ReNcell CX (cell line): Measurements from ENCODE around the genes SLC35G2, DZIP1L, FOXL2, NMNAT3 and SPSB4.

DNA sequence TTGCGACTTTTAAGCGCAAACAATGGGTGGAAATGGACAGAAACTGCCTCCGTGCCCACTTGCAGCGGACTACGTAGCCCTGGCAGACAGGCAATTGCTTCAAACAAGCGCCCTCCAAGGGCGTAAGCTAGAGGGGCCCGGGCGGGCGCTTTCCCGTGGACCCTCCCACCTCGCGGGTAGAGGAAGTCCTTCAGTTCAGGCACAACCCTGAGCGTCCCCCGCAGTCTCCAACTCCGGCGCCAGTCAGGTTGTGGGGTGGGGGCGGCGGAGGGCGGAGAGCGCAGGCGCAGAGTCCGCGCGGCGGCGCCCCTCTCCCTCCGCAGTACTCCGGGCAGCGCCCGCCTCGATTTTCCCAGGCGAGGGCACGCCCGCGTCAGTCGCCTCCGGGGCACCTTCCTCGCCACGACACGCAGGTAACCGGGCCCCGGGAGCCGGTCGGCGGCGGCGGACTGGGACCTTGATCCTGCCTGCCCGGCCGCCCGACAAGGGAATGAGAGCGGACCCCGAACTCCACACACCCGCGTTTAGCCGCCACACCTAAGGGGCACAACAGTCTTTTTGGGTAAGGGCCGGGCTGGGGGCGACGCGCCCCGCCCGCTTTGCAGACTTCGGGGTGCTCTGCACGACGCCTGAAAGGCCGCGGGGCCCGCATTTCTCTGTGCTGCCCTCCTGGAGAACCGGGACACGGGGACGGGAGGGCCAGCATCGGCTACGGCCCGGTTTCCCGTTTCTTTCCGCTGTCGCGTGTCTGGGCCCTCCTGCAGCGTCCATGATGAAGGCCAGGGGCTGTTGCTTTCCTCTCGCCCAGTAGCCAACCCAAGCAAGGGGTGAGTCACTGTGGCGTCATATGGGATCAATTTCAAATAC, at the start of gene SLC35G2:
Gene SLC35G2, plus strand, starts transcription at position 325 of the 867 bp plus-strand sequence.
- PRO-cap = bidirectional peak, plus-strand start at position 382 of the sequence, minus-strand start at position 181 of the sequence; bidirectional peak, plus-strand start at position 561 of the sequence, minus-strand start at position 486 of the sequence; bidirectional peak, plus-strand start outside the sequence, minus-strand start at position 736 of the sequence

DNA sequence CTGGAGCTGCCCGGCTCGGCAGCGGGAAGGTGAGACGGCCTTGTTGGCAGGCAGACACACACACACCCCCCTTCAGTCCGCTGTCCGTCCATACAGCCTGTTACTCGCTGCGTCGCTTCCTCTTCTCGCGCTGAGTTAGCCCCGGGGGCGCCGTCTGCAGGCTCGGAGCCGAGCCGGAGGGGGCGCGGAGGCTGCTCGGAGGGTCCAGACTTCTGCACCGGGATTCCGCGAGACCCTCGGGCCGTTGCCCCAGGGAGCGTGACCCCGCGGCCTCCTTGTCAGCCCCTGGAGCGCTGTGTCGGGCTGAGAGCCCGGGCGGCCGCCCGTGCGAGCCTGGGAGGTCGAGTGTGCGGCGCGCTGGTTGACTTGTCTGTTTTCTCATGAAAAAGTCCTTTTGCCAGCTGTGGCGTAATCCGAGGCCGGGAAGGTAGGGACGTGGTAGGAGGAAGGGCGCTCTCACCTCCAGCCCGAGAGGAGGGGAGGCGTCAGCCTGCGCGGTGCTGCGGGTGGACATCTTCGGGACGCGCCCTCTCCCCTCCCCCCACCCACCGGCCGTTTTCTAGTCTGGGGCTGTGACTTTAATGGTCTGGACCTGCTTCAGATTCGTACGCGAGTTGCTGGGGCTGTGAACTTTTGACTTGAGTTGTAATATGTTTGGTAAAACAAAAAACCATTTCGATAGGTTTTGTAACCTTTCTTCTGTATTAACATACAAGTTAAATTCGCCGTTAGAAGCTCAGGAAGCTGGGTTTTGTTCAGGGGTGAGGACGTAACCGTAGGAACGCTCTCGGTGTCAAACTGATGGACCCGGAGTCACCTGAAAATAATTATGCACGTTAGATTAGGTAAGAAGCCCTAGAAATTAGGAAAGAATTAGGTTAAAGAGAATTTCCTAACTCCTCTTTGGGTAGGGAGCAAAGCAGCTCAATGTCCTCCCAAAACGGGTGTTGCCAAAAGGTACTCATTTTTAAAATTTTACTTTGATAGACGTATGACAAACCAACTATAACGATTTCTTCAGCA, 628 bp downstream of the NCK1 start:
- PRO-cap = bidirectional peak, plus-strand start at position 165 of the sequence, minus-strand start at position 120 of the sequence; bidirectional peak, plus-strand start at position 314 of the sequence, minus-strand start at position 343 of the sequence

DNA sequence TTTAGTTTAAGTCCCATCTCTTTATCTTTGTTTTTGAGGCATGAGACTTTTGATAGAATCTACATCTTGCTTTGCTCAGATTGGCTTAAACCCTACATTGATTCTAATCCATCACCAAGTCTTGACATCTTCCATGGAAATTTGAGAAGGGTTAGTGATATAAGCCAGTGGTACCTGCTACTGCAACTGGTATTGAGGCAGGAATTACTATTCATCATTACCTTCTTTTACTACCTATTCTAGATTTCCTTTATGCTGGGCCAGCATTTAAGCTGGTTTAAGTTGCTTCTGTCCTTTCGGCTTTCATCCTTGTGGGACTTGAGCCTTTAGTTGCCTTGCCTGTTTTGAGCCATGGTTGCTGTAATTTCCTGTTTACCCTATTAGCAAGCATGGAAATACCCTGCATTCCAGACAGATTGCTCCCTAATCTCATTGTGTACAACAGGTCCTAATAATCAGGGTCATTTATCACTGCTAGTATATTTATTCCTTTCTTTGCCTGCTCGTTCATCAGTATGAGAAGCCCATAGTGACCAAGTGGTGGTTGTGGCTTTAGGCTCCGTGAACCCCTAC, 31.7 kb downstream of the NCK1 start:
- PRO-cap = no peak

DNA sequence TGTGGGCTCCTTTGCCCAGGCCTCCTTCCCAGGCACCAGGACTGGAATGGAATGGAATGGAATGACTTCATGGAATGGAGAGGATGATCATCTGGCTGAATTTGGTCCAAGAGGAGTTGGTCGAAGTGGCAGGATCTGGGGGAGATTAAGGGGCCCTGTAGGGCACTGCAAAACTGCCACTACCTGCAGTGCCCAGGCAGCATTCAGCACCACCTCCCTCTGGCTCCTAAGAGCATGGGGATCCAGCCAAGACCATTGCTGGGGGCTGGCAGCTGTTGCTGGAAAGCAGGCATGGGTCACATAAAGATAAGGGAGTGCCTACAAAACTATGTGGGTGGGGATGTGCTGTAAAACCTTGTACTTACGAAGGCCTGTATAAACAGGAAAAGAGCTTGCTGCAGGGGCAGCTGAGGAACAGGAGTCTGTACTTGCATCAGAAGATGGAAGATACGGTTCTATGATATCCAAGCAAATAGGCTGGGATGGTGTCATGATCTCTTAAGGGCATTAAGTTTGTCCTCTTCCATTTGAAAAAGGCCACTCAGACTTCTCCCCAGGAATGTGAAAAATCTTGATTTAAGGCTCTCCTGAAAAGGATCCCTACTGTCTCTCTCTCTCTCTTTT, 27.0 kb downstream of the IL20RB start:
- PRO-cap = no peak

GRCh38 chr3:137771771-137772177, 7.7 kb downstream of the SOX14 start:
- PRO-cap = no peak

DNA sequence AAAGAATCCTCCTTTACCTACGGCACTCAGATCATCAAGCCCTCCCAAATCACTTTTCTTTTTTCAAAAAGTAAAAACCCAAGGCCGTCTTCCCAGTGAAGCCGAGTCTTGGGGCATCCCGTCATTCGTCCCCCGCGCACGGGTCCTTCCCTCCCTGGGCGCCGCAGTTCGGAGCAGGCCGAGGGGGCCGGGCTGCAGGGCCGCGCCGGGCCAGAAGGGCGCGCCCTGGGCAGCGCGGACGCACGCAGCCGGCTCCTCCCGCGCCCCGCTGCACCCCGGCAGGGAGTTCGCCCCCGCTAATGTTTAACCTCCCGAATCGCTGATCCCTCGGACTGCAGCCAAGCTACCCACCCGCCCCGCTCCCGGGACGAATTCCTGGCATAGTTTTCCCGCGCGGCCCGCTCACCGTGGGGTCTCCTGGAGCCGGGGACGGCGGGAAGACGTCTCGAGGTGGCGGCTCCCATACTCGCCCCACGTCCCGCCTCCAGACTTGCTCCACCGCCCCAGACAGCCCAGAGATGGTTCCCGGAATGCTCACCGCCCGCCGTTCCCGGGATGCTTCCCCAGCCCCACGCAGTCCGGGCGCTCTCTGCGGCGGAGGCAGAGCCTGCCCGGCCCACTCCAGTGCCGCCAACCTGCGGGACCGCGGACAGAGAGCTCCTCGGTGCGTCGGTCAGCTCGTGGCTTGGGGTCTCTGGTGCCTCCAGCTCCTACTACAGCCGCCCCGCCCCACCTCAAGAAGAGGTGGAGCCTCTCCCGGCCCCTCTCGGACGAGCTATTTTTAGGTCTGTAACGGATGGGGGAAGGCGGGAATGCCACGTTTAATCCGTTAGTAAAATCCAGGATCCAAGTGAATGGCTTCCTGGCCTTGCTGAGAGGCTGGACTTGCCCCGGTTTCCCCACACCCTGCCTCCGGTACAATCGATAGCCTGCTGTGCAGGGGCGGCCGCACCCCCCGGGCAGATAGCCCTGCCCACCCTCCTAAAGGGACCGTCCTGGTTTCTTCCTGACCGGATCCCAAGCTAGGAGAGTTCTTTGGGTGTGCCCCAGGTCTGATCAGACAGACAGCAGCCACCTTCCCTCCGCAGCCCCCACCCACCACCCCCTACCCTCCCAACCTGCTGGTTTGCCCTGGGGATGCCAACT, at the start of gene DZIP1L:
Gene DZIP1L, minus strand, starts transcription at position 687 of the 1,146 bp plus-strand sequence.
- PRO-cap = bidirectional peak, plus-strand start at position 509 of the sequence, minus-strand start at position 164 of the sequence; bidirectional peak, plus-strand start at position 580 of the sequence, minus-strand start at position 676 of the sequence

- PRO-cap = bidirectional peak, plus-strand start at chr3:138381861, minus-strand start at chr3:138381691
Measured at GRCh38 chr3:138381367-138381954, 33.1 kb downstream of the MRAS start.

GRCh38 chr3:138669986-138670818, 61.6 kb downstream of the FAIM start:
- PRO-cap = no peak

DNA sequence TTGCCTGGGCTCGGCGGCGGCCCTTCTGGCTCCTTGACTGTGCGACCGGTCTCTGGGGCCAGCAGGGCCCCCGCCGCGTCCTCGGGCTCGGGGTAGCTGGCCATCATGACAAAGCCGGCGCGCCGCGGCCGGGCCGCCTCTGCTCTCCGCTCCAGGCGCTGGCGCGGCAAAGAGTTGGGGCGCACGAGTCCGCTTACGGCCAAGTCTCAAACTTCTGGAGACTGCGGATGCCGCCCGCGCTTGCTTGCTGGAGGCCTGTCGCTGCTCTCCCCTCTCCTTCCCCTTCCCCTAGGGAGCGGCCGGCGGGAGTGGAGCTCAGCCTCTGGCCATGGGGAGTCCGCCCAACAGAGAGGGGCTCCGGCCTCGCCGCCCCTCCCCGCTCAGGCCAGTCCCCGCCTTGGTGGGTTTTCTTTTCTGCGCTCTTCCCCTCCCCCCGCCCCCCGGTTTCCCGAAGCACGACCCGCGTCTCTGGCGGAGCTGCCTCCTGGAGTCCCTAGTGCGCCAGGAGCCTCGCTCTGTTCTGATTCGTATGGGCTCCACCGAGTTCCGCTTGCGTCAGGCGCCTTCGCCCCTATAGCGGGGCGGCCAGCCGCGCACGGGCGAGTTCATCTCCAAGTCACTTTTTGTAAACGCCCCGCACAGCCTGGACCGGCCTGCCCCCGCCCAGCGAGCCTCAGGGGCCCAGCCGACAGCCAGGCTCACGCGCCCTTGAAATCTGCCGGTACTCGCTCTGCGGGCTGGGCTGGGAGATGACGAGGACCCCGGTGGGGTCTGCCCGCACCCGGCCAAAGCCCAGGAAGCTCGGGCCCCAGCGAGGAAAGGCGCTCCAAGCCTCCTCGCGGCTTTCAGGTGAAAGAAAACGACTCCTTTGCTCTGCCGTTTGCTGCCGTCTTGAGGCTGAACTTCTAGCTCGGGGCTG, at the start of gene FOXL2:
Gene FOXL2, minus strand, starts transcription at position 522 of the 919 bp plus-strand sequence.
- PRO-cap = bidirectional peak, plus-strand start at position 643 of the sequence, minus-strand start at position 516 of the sequence

GRCh38 chr3:138960131-138960872, 13.3 kb downstream of the FOXL2NB start:
- PRO-cap = no peak

GRCh38 chr3:139173257-139174372, 128.9 kb upstream of the PRR23C start:
- PRO-cap = no peak

GRCh38 chr3:139405748-139406390, 16.4 kb upstream of the COPB2 start:
- PRO-cap = no peak

- PRO-cap = no peak
Measured at GRCh38 chr3:139519830-139520465, 19.6 kb downstream of the RBP1 start.

- PRO-cap = unidirectional peak, minus-strand start at chr3:139677966
Measured at GRCh38 chr3:139677411-139678249, at the start of gene NMNAT3. NMNAT3 (minus strand) TSS chr3:139677972.

DNA sequence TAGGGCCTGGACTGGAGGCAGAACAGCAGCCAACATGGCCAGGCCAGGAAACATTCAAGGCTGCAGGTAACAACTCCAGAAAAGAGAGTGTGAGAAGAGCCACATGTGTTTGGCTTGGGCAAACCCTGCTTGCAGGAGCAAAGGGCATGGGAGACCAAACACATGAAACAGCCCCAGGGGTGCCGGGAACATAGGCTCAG, 99.2 kb upstream of the CLSTN2 start:
- PRO-cap = no peak

DNA sequence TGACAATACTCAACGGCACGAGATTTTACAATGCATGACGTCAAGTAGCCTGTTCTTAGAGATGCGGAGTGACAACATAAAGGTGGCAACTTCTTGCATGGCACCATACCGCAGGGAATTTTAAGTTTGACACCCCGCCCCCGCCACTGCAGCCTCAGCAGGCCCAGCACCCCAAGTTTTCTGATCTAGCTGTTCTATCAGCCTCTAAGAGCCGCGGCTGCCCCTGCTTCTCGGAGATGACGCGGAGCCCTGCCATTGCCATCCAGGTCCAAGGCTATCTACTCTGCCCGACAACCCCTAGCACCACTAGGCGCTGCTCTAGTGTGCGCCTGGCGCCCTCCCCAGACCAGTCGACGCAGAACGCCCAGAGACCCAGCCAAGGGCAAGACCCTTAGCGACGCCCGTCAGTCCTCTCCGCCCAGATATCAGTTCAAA, 591 bp upstream of the CLSTN2 start:
- PRO-cap = no peak

DNA sequence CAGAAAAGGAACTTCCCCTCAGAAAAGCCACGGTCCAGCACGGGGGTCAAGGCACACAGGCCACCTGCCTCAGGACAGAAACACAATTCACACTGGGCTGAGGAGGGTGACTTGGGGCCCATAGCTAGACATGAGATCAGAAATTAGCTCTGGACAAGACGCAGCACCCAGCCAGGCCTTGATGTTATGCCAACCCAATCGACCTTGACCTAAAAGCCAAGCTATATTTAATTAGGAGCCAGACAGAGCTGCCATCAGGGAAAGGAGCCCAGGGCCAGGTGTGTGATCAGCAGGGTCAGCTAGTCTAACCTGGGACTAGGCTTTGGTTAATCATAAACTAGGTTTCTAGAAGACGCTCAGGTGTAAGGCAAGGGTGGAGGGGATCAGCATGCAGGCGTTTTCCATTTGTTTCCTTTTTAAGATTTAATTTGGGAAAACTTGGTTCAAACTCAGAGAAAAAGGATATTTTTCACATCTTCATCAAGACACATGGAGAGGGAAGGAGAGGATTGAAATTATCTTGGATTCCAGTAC, 23.8 kb upstream of the SLC25A36 start:
- PRO-cap = no peak

- PRO-cap = bidirectional peak, plus-strand start at chr3:141051353, minus-strand start at chr3:141051215; bidirectional peak, plus-strand start at chr3:141051888, minus-strand start at chr3:141051741
Measured at GRCh38 chr3:141050998-141052058, at the start of gene SPSB4. SPSB4 (plus strand) TSS chr3:141051347.

GRCh38 chr3:141108108-141108817, 57.1 kb downstream of the SPSB4 start:
- PRO-cap = no peak

GRCh38 chr3:141116689-141117198, 65.6 kb downstream of the SPSB4 start:
- PRO-cap = no peak